Temporal lobe (tissue), 2 donors: Measurements from ENCODE around the gene PLAAT1.

DNA sequence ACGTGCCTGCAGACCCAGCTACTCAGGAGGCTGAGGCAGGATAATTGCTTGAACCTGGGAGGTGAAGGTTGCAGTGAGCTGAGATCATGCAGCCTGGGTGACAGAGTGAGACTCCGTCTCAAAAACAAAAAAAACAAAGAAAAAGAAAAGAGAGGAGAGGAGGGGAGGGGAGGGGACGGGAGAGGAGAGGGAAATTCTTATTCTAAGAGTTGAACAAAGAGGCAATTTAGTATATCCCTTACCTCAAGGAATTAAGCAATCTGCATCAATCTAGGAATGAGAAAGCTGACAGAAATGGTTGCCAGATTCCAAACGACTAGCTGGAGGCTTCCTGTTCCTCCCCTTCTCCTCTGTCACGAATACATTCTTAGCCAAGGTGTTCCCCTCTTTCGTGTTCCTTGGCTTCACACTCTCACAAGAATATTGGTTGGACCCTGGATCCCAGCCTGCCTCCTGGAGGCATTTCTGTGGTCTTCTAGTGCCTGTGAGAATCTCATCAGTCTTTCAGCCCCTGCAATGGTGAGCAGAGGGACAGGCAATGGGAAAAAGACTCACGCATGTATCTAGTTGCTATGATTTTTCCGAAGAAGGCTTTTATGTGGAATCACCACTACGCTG, 1.4 kb upstream of the P3H2 start:
- RAMPAGE, long total RNA: no peak

GRCh38 chr3:190491466-190492087, 22.3 kb upstream of the IL1RAP start:
- RAMPAGE, long total RNA: no peak

DNA sequence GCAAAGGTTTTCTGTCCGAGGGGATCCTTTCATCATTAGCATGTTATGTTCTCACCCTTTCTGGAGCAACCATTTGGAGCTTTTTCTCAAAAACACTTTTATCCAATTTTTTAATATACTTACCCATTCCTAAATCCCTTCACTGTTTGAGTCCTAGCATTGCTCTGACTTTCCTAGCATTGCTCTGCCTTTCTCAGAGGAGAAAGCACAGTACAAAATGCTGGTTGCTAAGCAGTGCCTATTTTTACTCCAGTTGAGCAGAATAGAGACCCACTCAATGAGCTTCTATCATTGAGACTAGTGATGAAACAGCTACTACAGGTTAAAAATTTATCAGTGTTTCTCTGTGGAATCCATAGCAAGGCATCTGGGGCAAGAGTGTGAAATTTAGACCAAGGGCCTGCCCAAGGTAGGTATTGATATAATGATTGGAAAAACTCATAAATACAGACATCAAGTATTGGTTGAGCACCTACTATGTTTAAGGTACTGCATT, 21.7 kb upstream of the IL1RAP start:
- RAMPAGE, long total RNA: no peak

- RAMPAGE, long total RNA: no peak
Measured at GRCh38 chr3:190527221-190527846, 13.4 kb downstream of the IL1RAP start.

DNA sequence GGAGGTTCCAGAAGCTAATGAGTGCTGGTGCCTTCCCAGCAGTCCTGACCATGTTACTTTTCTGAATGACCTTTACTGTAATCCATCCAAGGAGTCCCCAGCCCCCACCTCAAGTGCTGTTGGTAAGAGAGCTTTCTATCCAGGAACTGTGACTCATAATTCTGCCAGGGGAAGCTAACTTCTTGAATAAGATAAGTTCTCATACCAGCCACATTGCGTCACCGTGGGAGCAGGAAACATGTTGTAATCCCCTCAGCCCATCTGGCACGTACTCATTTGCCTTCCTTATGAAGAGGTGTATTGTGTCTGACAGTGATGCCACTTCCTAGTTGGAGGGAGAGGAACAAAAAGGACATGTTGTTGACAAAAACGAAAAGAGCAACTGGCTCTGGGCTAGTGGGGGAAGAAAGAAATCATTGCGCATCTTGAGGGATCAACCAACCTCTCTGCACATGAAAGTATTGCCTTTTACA, 52.5 kb downstream of the IL1RAP start:
- RAMPAGE, long total RNA: no peak

- RAMPAGE, long total RNA: no peak
Measured at GRCh38 chr3:190617277-190617839, 103.5 kb downstream of the IL1RAP start.

GRCh38 chr3:190807503-190808335, 54.8 kb downstream of the GMNC start:
- RAMPAGE, long total RNA: no peak

- RAMPAGE, long total RNA: no peak
Measured at GRCh38 chr3:191252479-191252707, 53.4 kb downstream of the OSTN start.

DNA sequence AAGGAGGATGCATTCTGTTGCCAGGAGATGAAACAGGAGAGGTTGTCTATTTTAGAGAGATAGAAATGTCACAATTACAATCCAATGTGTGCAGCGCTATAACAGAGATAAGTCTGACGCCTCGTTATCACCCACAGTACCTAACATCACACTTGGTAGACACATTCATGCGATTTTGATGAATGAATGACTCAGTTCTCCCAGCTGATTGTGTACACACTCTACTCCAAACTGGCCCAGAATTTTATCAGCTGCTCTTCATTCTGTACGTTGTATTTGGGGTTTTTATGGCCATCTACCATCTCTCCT, 576 bp upstream of the CCDC50 start:
- RAMPAGE, long total RNA: no peak

DNA sequence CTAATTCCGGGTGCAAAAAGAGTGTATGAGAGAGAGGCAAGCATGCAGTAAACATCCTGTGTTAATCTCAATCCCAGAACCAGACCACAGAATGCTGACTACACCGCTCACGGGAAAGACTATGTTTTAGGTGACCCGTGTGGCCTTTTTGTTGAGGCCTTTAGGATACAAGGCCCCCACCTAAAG, 328 bp upstream of the CCDC50 start:
- RAMPAGE, long total RNA: no peak

DNA sequence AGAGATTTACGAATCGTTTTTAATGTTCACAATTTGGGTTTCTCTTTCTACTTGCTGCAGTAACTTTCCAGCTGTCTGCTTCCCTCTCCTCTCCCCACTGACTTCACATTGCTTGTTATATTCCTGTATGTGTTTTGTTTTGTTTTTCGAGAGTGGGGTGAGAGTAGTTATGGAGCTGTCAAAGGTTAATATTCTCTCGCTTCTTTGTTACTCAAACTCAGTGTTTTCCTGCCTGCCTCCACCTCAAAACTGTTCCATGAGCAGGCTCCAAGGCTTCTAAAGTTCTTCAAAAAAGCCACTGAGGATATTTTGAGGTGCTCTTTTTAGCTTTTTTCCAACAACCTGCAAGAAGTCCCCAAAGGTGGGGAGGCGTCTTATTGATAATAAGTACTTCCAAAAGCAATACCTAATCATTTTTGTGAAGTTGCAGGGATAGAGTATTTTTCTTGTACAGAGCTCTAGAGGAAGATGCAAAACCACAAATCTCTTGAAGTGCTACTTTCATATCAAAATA, 592 bp upstream of the FGF12 start:
- RAMPAGE, long total RNA: no peak

- RAMPAGE, long total RNA: no peak
Measured at GRCh38 chr3:192879680-192880203, 37.9 kb downstream of the MB21D2 start.

DNA sequence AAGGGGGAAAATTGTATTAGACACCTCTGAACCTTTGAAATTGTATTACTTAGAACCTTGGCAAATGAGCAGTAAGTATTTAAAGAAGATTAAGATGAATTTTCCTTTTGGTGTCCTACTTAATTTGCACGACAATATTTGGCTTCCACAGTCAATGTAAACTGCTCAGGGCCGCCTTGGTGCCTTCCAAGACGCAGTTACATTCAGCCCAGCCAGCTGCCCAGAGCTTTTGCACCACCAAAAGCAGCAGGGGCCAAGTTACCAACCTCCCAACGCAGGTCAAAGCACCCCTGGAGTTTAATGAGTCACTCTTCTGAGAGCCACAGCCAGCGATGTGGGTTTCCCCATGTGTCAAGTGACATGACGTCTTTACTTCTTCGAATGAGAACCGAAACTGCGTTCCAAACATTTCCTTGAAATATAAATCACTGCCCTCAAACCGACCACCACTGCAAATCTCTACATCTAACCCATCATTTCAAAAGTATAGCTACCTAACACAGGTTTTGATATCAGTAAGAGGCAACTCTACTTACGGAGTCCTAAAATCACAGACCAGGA, 24.7 kb downstream of the MB21D2 start:
- RAMPAGE, long total RNA: no peak

DNA sequence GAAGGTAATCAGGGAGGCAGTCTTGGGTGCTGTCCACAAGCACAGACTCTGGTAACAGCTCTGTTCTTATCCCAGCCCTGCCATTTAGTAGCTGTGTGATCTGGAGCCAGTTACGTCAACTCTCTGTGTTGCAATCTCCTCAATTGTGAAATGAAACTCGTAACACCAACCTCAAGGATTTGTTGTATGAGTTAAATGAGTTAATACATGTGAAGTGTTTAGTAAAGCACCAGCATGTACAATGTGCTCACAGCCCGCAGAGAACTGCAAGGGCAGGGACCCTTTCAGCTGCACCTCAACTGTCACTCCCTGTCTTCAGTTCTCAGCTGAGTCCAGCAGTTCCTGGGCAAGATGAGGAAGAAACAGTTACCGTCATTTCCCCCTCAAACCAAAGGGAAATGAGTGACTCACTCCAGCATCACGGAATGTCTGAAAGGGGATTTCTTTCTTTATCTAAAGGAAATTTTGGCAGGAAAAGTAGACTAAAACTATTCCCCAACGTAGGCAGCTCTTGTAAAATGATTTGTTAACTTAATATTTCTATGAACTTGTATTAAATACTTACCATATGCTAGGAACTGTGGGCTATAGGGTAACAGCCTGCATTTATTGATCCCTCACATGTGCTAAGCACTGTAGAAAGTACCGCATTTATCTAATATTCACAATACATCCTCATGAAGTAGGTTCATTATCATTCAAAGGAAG, 40.0 kb upstream of the MB21D2 start:
- RAMPAGE, long total RNA: no peak

DNA sequence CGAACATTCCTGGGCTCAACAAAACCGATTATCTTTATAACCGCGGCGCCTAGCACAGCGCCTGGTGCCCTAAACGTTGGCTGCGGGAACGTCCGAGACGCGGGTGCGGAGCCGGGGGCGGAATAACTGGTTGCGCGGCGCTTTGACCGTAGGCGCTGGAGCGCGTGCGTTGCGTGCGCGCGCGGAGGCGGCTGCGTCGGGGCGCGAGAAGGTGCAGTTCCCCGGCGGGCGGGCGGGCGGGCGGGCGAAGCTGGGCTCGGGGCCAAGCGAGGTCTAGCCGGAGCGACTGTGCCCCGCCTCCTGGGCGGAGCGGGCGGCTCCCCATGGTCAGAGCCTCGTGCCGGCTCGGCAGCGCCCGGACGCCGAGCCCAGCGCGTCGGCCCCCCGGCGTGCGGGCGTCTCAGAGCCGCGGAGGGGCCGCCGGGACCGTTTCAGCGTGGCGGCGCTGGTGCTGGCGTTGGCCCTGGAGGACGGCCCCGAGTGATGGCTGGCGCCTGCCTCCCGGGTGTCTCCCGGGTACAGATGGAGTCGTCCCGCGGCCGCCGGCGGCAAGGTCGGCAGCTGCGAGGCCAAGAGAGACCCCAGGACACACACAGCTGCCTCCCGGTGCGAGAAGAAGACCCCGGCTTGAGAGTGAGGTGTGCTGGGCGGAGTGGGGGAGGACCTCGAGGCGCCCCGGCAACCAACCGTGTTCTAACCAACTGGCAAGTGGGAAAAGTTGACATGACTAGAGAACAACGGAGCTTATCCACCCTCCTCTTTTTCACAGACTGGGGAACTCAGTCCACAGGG, at the start of gene PLAAT1:
PLAAT1 (plus strand) TSS at position 327 of the 792 bp plus-strand sequence.
- RAMPAGE, long total RNA: no peak

DNA sequence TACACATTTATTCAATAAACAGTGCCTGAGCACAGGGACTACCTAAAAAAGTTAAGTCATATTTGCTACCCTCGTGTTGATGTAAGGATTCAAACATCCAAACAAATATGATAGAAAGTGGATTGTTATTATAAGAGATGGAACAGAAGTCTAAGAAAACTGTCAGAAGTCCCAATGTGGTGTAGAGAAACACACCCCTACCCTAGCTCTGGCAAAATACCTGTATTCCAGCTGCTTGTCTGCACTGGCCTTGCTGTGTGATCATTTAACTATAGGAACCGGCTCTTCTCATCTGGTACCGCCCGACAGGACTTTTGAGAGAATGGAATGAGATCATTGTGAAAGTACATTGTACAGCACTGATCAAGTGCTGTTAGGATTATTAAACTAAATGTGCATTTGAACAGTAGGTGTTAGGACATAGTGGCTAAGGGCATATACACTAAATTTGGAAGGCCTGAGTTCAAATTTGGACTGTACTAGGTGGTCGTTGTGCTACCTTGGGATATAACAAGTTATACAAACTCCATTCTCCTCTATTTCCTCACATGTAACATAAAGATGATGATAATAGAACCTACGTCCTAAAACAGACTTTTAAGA, 1.0 kb upstream of the ATP13A4 start:
- RAMPAGE, long total RNA: no peak

DNA sequence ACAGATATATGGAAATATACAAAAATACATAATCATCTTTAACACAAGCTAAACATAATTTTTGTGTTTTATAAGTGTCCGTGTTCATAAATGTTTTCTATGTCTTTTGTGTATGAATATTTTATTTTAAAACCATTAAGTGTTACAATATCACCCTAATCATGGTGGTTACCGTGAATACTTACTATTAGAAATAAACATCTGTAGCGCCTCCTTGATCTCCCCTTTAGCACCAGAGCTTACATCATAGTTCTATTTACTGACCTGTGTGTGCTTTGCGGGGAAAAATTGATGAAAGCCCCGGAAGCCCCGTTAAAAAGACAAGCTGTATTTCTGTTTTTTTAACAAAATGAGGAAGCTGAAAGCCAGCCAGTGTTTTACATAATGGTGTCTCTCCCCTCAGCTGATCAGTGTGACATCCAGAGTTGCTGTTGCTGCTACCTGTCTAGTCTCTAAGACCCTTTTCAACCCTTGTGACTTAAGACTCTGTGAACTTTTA, 100.7 kb downstream of the OPA1 start:
- RAMPAGE, long total RNA: no peak

GRCh38 chr3:193828231-193829129, 235.5 kb downstream of the OPA1 start:
- RAMPAGE, long total RNA: no peak

- RAMPAGE, long total RNA: no peak
Measured at GRCh38 chr3:194101514-194101911, 34.4 kb upstream of the HES1 start.

- RAMPAGE, long total RNA: no peak
Measured at GRCh38 chr3:194104019-194104883, 31.7 kb upstream of the HES1 start.